HTR-8/SVneo (cell line): ENCODE measurements around the genes SPATA6L and AK3.

- RRBS, result no CpG with 5 or more reads among the region's 3 CpGs
Observed at GRCh38 chr9:2620107-2620531, 1.5 kb upstream of the VLDLR start.

DNA sequence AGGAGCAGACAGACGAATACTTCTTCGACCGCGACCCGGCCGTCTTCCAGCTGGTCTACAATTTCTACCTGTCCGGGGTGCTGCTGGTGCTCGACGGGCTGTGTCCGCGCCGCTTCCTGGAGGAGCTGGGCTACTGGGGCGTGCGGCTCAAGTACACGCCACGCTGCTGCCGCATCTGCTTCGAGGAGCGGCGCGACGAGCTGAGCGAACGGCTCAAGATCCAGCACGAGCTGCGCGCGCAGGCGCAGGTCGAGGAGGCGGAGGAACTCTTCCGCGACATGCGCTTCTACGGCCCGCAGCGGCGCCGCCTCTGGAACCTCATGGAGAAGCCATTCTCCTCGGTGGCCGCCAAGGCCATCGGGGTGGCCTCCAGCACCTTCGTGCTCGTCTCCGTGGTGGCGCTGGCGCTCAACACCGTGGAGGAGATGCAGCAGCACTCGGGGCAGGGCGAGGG lies 884 bp downstream of the KCNV2 start:
- RRBS, result no CpG with 5 or more reads among the region's 50 CpGs

- RRBS, result no CpG with 5 or more reads among the region's 8 CpGs
Observed at GRCh38 chr9:2816206-2817282, 27.4 kb downstream of the PUM3 start.

DNA sequence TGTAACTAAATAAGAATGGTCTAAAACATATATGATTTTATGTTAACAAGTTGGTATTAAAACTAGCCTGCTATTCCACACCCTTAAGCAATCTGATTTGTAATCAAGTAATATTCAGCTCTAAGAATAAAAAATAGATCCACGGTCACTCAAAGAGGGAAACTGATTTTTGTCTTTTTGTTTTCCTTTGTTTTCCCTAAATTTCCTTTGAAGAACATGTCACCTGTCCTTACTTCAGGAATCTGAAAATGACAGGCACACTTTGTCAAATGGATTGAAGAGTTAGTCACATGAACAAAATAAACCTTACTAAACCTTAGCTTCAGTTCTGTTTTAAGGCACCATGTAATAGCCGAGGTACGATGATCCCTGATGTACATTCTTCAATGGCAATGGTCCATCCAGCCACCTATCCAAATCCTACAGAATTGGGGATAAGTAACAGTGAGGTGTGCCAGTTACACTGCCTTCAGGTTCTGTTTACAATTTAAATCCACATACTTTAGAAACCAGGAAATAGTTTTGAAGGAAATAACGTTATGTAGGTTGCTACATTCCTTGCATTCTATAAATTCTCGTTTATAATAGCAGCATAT lies 302.2 kb downstream of the RFX3 start:
- RRBS, result no CpG with 5 or more reads among the region's 5 CpGs

- RRBS, result no CpG with 5 or more reads among the region's 3 CpGs
Observed at GRCh38 chr9:3398044-3398628, 127.7 kb downstream of the RFX3 start.

GRCh38 chr9:3434115-3435021 lies 91.4 kb downstream of the RFX3 start:
- RRBS, result no CpG with 5 or more reads among the region's 6 CpGs

DNA sequence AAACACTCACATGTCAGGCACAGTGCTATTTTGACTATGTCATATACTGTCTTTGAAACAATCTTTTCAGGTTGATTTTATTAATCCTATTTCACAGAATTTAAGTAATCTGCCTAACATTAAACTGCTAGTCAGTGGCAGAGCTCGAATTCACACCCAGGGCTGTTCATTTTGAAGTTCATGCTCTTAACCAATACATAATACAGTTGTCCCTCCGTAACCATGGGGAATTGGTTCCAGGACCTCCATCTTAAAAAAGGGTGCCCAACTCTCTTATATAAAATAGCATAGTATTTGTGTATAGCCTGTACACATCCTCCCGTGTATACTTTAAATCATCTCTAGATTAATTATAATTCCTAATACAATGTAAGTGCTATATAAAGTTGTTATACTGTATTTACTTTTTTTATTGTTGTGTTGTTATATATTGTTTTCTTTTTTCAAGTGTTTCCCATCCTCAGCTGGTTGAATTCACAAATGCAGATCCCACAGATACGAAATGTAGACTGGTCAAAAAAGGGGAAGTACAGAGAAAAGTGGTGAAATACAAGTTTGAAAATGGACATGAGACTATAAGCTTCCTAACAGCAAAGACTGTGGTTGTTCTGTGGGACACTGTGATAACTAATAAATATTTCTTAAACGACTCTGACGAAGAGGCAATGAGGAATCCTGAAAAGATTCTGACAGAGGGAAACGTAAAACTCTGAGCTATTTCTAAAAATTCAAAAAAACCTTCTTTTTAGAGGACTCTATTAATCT lies 18.2 kb downstream of the RFX3 start:
- RRBS, result no CpG with 5 or more reads among the region's 7 CpGs

DNA sequence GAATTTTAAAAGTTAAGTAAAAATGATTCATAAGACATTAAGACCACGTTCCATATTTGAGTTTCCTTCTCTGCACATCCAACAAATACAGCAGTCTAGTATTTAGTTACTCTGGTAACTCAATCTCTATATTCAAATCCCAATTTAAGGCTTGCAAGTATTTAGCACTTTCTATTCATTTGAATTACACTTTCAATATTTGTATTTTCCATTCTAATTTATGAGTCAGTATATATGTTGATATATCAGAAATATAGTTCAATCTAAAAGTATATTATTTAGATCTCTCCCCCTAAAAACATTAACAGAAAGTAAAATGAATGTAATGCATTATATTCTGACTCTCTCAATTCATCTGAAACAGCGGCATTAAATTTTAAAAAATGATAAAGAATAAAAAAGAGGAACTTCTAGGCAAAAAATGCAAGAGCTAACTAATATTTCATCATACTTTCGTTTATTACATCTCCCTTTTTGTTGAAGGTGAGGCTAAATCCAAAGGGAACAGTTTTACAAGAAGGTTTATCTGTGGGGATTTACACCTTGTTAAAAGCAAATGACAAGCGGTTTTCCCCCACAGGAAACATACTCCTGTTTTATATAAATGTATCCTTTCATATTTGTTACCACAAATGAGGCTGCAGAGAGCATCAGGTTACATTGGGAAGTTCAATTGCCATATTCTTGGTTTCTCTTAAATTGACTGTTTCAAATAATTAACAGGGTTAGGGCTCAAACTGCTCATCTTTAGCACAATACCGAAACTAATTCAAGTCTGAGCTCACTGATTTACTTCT lies 17.5 kb downstream of the RFX3 start:
- RRBS, result no CpG with 5 or more reads among the region's 5 CpGs

- RRBS, result no CpG with 5 or more reads among the region's 4 CpGs
Observed at GRCh38 chr9:3517320-3518024, 8.3 kb downstream of the RFX3 start.

- RRBS, result no CpG with 5 or more reads among the region's 5 CpGs
Observed at GRCh38 chr9:4213202-4213948, 86.5 kb downstream of the GLIS3 start.

DNA sequence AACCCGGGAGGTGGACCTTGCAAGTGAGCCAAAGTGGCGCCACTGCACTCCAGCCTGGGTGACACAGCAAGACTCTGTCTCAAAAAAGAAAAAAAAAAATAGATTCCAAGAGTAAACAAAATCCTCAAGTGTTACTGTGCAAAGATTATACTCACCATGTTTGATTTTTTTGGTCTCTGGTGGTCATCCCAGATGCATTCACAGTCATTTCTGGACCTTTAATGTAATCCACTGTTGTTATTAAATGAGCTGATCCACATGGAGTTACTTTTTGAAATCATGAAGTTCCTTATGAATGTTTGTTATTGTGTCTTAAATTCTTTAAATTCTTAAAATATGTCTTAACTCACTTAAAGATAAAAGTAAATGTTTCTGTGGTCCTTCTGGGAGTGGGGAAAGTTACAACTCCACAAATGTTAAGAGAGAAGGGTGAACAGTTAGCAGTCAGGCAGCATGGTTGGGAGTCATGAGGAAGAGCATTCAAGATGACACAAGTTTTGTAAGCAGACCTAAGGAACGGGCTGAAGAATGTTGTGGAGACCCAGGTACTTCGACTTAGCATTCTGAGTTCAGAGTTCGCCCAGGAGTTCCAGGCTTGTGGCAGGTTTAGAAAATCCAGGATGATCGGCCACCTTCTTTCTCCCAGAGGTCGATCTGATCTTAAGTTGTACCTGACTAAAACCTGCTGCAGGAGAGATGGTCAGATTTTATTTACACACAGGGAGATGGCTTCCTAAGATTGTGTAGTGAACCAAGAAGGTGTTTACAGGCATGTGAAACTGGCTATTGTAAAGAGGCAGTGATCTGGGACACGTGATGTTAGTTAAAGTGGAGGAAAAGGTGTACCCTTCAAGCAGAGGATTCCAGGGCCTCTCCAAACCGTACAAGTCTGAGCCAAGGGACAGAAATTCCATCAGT lies 17.1 kb downstream of the SLC1A1 start:
- RRBS, result no CpG with 5 or more reads among the region's 9 CpGs

DNA sequence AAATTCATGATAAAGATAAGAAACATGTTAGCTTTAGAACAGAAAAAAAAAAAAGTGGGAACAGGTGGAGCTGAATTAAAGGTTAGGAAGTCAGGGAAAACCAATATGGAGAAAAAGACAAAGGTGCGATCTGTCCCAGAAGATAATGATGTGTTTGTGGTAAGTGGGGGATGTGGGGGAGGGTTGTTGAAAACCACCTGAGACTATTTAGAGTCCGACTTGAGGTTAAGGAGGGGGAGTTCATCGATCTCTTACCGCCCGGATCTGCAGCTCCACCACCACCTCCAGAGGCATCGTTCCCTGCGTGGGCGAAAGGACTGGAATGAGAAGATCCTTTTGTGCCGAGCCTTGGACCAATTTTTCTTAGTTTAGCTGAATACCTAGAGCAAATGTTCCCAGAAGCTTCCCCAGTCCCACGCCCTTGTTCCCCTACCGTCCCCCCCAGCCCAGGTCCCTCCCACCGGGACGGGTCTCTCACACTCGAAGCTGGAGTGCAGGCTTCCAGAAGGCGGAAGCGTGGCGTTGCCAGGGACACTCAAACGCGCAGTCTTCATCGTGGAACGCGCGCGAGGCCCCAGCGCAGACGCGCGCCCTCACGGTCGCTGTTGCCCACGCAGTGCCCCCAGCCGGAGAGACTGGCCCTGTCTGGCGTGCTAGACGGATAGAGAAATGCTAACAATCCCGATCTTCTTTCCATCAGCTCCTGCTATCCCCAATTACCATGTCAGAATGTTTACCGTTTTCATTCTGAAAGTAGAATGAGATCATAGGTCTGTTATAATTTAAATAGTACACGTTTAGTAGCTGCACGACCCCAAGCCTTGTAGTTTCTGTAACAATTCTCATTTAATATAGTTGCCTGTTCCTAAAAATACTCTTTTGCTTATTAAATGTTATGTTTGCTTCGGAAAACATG lies at the start of gene SPATA6L:
Gene SPATA6L, minus strand, starts transcription at position 524 of the 916 bp plus-strand sequence.
- RRBS, result no CpG with 5 or more reads among the region's 39 CpGs

GRCh38 chr9:4666915-4667305 lies 630 bp upstream of the SPATA6L start:
- RRBS, result no CpG with 5 or more reads among the region's 2 CpGs

DNA sequence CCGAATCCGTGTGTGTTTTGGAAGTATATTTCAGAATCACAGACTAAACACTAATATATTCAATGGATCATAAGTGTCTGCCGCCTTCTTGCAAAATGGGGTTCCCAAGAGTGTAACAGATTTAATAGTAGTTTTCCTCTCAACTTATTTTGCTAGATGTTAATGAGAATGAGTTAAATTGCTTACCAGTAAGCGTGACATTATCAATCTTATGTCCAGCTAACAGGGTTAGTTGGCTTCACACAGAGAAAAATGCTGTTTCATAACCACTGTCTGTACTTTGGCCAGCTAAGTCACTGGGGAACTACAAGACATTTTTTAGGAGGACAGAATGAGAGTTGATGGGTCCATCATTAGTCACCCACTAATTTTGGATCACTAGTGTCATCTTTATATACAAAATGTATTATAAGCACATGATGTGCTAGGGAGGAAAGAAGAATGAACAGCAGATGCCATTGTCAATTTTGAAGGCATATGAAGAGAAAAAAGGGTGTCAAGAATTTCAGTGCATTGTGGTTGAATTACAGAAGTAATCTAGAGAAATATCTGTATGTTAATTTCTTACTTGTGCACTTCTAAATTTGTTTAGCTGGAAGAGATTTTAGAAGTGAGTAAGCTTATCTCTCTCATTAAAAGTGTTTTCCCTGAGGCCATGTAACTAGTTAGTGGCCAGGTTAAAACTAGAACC lies 1.5 kb downstream of the CDC37L1 start:
- RRBS, result no CpG with 5 or more reads among the region's 4 CpGs

- RRBS, result no CpG with 5 or more reads among the region's 4 CpGs
Observed at GRCh38 chr9:4712715-4713226, 28.2 kb downstream of the AK3 start.

GRCh38 chr9:4740386-4741510 lies at the start of gene AK3:
Gene AK3, minus strand, starts transcription at chr9:4741202.
- RRBS, result 1% methylated on average over 68 of the region's 105 CpGs

GRCh38 chr9:4741511-4742327 lies 717 bp upstream of the AK3 start:
- RRBS, result 6% methylated on average over 3 of the region's 40 CpGs

DNA sequence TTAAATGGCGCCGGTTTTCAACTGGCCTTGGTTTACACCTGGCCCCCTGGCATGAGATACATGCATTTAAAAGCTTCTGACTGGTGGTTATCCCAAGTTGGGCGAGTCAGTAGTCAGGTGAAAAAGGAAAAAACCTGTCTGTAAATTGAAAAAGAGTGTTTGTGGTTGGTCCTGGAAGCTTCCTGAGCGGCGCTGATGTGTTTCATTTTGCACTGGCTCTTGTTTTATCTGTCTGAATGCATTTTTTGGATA lies 1.2 kb downstream of the RCL1 start:
- RRBS, result no CpG with 5 or more reads among the region's 5 CpGs

- RRBS, result no CpG with 5 or more reads among the region's 5 CpGs
Observed at GRCh38 chr9:4841147-4841703, 48.5 kb downstream of the RCL1 start.

GRCh38 chr9:4852272-4852923 lies 59.7 kb downstream of the RCL1 start:
- RRBS, result no CpG with 5 or more reads among the region's 7 CpGs